Bronchus fibroblast of lung (primary cell): ENCODE results near the gene ADGRG2.

DNA sequence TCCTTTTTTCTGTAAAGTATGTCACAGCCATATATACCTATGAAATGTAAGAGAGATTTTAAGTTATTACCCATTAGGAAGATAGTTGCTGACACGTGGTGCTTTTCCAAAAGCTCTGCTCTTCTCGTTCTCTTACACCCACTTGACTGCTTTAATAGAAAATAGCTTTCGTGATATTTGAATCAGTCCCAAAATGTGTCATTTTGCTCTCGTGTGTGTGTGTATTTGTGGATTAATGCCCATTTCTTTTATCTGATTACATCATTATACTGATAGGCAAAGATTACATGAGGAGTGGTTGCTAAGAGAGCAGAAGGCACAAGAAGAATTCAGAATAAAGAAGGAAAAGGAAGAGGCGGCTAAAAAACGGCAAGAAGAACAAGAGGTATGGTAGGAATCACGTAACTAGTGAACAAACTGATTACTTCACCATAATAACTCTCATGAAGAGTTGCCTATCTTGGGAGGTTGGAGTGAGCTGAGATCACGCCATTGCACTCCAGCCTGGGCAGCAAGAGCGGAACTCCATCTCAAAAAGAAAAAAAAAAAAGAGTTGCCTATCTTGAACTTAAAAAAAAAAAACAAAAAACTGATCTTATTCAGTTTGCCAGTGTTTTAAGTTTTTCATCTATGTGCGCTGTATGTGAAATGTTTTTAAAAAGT, 13.3 kb downstream of the ZRSR2 start:
- RAMPAGE, long total RNA, result no peak

DNA sequence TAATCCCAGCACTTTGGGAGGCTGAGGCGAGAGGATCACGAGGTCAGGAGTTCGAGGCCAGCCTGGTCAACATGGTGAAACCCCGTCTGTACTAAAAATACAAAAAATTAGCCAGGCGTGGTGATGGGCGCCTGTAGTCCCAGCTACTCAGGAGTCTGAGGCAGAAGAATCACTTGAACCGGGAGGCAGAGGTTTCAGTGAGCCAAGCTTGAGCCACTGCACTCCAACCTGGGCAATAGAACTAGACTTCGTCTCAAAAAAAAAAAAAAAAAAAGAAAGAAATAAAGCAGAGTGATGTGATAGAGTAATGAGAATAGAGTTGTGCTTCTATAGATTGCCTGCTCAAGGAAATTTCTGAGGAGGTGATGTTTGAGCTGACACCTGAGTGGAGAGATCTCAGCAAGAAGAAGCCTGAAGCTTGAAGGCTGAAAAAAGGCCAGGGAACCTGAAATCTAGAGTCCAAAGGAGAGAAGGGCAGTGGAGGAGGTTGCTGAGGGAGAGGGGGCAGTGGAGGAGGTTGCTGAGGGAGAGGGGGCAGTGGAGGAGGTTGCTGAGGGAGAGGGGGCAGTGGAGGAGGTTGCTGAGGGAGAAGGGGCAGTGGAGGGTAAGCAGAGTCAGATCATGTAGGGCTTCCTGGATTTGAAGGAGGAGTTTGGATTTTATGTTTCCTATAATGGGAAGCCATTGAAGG, 15.5 kb downstream of the ZRSR2 start:
- RAMPAGE, long total RNA, result no peak

DNA sequence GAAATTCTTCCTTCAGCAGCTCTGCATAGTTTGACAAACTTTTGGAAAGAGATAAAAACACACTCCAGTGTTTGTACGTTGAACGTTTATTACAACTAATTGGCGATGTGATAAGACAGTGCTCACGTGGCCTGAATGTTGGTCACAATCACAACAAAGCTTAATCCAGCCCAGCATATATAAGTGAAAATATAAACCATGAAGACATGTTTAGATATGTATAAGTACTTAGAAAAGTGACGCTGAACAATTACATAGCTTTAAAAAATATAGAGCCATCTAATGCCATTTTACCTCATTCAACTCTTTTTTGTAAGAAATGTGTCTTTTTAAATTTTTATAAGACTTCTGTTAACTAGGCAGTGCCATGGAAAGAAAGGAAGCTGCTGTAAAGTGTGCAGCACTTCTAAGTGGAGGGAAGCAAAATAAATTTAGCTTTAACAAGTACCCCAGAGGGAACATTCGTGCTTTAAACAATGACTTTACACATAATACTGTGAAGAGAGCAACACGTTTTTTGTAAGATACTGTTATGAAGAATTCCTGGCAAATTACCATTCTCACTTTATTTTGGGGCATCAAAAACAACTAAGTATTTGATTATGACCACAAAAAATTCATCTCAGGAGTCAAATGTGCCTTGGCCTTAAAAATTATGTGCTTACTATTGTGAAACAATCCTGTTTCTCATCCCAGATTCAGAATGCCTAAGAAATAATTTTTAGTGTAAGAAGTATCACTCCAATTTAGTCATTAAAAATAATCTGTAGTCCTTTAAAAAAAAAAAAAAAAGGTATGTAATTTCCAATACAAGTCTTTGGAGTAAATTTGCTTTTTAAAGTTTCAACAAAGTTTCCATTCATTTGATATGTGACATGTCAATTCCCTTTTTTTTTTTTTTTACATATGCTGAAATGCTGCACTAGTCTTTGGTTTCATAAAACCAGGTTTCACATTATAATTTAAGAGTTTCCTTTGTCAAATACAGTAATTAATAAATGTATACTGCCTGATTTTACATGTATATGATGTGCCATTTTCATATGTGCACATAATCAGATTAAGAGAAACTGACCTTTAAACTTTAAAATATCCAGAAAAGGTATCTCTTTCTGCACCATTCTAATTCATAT, 28.2 kb downstream of the AP1S2 start:
- RAMPAGE, long total RNA, result no peak

GRCh38 chrX:15856472-15857017, 1.9 kb upstream of the AP1S2 start:
- RAMPAGE, long total RNA, result no peak

- RAMPAGE, long total RNA, result no peak
Measured at GRCh38 chrX:15891395-15891914, 36.8 kb upstream of the AP1S2 start.

DNA sequence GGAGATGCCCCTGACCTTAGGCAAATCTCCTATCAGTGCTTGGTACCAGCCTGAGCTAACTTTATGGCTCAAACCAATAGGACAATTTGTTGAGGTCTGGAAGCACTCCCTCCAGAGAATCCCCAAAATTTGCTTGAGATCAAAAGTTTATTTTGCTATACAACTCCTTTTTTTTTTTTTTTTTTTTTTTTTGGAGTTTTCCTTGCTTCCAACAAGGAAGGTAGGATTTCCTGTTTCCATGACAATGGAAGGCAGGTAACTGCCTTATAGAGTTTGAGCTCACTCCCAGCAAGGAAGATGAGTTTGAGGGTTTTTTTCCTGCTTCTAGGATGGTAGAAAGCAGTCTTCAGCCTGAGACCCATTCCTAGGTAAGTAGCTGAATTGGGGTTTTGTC, 73.0 kb upstream of the S100G start:
- RAMPAGE, long total RNA, result no peak

- RAMPAGE, long total RNA, result no peak
Measured at GRCh38 chrX:16737076-16737864, 17.9 kb downstream of the SYAP1 start.

DNA sequence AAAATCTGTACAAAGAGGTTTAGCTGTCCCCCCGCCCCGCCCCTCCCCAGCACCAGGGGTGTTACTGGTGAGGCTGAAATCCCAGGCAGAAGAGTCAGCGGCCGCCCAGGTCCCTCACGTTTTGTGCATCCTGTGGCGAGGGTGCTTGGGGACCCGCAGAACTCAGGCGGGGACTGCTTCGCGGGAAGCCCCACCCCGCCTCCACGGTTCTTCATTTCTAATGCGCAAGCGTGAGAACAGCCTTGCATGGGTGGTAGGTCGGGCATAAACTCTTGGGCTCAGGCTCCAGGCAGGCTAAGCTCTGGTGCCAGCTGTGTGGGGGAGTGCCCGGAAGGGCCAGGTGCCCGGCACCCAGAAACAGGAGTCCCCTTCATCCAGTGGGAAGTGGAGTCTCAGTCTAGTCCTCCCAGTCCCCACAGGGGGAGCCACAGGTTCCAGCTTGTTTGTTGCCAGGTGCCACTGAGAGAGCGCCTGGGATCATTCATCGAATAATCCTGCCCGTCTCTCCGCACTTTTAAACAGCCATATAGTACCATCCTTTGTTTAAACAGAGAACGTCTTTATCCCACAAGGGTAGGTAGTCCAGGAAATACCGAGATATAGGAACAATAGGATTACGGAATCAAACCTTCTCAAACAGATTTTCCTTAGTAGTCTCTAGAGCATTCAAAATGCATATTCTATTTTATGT, 12.6 kb upstream of the RBBP7 start:
- RAMPAGE, long total RNA, result no peak

GRCh38 chrX:17376081-17376673, 1.2 kb downstream of the NHS start:
- RAMPAGE, long total RNA, result no peak

- RAMPAGE, long total RNA, result no peak
Measured at GRCh38 chrX:17414252-17414862, 39.4 kb downstream of the NHS start.

DNA sequence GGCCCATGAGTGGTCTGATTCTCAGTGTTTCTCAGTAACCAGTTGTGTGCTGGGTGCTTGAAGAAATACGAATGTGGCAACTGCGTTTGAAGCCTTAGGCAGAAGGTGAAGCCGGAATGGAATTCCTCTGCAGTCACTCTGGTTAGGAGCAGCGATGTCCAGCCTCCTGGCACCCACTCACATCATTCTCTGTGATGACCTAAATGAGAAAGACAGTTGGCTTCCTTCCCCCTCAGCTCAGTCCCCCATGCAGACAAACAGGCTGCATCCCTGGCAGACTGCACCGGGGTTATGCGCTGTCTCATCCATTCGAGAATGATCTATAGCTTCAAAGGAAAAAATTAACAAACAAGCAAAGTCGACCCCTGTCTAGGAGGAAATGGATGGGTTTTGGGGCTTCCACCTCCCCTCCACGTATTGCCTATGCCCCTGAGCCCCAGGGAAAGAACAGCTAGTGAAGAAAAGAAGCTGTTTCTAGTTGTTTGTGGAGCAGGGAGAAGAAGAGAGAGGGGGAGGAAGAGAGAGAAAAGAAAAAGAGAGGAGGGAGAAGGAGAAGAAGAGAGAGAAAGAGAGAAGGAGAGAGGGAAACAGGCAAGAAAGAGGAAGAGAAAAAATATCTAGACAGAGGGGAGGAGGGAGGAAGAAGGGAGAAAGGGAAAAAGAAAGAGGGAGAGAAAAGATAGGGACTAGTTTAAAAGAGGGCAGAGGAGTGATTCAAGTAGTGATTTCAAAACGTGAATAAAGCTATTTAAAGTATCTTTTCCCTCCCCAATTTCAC, 169.9 kb upstream of the SCML1 start:
- RAMPAGE, long total RNA, result no peak

- RAMPAGE, long total RNA, result no peak
Measured at GRCh38 chrX:17735134-17735517, 2.2 kb upstream of the SCML1 start.

GRCh38 chrX:17739920-17741106, 3.0 kb downstream of the SCML1 start:
- RAMPAGE, long total RNA, result no peak

DNA sequence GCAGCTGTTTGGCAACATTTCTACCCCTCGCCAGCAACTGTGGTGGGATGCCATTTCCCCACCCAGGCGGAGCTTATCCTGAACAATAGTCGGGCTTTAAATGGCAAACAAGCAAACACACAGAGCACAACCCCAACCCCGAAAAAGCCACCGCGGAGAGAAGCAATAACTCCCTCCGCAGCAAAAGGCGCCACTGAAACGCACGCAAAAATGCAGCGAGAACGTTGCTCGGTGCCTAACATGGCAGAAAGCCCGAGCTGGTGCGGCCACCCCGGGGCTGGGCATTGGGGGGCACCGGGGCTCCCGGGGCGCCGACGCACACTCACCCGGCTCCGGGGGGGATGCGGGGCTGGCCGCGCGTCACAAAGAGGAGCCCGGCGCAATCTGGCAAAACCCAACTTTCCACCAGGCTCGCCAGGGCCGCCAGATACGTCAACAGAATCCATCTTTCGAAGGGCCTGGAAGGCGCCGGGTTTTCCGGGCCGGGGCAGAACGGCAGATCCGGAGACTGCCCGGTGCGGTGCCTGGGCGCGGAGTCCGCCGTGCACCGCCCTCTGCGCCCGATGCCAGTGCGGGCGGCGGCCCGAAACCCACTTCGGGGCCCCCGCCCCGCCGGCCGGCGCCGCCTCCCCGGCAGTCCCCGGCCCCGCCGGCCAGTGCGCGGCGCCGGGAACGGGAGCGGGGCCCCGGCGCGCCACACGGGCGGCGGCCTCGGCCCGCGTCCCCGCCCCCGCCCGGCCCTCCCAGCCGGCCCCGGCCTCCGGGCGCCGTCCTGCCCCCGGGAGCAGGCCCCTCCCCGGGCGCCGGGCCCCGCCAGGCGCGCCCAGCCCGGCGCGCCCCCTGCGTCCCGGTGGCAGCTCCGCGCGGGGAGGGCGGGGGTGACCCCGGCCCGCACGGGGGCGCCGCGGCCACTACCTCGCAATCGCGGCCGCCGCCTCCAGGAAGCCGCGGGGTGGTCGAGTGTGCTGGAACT, 629 bp downstream of the RAI2 start:
- RAMPAGE, long total RNA, result no peak

- RAMPAGE, long total RNA, result no peak
Measured at GRCh38 chrX:18674400-18674819, 2.5 kb upstream of the RS1 start.

DNA sequence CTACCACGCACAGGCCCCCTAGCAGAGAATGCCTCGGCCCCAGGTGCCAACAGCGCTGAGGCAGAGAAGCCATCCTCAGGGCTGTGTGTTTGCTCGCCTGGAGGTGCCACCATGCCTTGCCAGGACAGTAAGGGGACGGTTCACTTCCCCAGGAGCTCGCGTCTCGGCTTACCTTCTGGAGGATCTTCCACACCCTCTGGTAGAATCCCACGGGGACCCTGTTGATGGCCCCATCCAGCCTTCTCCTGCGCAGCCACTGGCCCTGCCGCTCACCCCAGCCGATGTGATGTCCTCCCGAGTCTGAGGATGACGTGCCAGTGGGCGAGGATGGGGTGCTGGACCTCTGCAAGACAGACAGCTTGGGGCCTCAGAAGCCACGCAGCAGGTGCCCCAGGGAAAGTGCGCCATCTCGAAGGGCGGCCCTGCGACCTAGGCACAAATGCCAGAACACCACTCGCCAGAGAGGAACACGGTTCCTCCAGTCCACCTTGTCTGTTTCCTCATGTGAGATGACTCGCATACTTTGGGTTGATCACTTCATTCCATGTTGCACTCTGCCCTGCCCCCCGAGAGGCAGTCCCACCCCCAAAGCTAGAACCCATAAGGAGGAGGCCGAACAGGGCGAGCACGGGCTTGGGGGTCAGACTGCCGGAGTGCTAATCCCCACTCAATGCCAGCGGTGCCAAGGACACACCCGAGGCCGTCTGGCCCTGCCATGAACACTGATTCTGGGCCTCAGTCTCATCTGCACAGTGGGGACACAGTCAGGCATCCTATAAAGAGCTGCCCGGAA, 86.7 kb downstream of the PHKA2 start:
- RAMPAGE, long total RNA, result no peak

DNA sequence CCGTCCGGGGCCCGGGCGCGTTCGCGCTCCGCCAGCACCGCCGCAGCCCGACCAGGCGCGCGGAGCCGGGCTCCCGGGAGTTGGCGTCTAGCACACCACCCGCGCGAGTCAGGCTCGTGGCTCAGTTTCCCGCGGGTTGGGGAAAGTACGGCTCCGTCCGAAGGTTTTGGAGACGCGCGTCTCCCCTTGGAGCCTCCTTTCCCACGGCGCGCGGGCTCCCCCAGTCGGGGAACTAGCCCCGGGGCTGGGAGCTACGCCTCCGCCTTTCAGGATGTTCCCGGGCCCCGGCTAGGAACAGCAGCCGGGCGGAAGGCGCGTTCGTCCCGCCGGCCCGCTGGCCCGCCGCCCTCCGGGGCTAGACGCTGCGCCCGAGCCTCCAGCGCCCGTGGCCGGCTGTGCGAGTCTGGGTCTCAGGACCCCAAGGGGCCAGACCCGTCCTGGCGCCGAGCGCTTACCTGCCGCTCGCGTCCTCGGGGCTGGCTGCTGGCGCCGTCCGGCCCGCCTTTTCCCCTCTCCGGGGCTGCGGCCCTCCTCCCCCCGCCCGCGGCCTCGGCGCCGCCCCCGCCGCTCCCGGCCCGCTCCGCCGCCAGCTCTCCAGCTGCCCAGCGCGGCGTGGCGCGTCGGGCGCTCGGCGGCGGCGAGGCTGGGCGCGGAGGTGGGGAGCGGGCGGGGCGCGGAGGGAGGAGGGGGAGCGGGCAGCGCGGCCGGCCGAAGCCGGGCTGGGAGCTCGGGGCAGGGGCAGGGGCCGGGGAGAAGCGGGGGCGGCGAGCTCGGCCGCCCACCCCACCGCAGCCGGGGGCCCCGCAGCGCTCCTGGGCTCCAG, at the start of gene ADGRG2:
Gene ADGRG2 (minus strand): TSS at position 482 of the 823 bp plus-strand sequence.
- RAMPAGE, long total RNA, result no peak

- RAMPAGE, long total RNA, result no peak
Measured at GRCh38 chrX:19682849-19683413, 167.6 kb upstream of the MAP3K15 start.

DNA sequence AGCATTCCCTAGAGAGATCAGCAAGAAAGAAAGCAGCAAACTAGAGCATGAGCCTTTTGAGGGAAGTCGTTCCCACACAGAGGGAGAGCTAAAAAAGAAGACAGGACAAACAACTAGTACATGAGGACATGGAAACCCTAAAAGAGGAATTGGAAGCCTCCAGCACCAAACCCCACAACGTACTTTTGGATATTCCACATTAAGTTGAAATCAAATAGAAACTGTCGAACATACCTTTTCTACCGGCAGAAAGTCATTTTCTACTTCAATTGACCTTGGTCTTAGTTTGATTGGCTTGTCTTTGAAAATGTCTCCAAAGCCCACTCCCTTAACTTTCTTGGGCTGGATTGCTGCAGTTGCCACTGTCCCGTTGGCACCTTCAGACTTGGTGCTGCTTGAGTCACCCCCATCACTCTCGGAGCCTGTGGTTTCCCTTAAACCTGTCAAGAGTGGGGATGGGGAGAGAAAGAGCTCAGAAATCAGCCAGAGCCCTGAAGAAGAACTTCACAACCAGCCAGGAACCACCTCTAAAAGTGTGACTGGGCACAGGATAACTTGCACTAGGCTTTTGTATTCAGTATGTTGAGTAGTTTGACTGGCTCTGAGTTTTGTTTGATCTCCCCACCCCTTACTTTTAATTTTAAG, 168.4 kb upstream of the MAP3K15 start:
- RAMPAGE, long total RNA, result no peak

DNA sequence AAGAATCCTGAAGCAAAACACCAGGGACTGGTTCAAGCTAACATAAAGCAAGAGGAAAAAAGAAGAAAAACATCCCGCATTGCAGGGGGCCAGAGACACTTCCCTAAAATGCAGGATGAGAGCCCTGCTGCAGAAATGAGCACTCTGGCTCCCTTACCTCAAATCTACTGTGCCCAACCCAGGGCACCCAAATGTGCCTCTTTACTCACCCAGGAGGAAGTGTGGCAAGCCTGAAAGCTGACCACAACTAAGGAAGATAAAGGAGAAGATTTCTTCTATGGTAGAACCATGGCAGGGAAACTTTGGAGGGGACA, 21.4 kb downstream of the SH3KBP1 start:
- RAMPAGE, long total RNA, result no peak